Measurements from ENCODE around the genes PRRT1, BTNL2, TAP2 and HLA-DOA.

DNA sequence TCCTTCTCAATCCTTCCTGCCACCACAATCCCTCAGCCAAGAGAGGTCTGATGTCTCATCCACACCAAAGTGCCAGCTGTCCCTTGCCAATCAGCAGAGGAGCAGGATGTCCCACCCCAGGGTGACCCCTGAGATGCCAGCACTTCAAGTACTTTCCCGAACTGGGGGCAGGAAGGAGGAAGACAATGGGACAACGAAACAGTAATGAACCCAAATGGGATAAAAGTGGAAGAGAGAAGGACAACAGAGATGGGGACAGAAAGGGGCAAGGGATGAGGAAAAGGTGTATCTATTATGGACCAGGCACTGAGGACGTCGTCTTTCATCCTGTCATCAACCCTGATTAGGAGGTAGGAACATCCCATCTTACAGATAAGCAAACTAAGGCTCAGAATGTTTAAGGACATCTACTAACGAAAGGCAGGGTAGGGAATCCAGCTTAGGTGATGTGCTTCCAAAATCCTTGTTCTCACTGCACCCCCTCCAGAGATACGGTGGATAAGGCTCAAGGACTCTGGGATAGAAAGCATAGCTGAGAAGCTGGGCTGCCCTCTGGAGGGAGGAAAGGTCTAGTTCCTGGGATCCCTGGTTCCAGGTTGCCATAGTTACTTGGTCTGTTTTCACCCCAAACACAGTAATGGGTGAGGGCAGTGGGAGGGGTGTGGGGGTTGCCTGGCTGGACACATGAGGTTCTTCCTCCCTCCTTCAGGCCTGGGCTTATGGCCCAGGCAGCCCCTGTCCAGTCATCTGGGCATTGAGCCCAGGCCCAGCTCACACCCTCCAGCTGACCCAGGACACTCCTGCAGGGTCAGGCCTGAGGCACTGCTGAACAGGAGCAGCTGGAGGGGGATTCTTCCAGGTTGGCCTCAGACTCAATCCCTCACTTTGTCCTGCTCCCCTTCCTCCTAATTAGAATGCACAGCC is 4.6 kb upstream of the TNXB start:
- RRBS: no CpG with 5 or more reads among the region's 6 CpGs
CAGE:
- cytosol, long polyA plus RNA: no peak
- long polyA plus RNA: no peak
- nucleus, long polyA plus RNA: no peak

GRCh38 chr6:32150305-32150709 is 1.4 kb downstream of the PRRT1 start:
- RRBS: 45% methylated on average over 15 of the region's 39 CpGs
CAGE:
- cytosol, long polyA plus RNA: no peak
- long polyA plus RNA: no peak
- nucleus, long polyA plus RNA: no peak

DNA sequence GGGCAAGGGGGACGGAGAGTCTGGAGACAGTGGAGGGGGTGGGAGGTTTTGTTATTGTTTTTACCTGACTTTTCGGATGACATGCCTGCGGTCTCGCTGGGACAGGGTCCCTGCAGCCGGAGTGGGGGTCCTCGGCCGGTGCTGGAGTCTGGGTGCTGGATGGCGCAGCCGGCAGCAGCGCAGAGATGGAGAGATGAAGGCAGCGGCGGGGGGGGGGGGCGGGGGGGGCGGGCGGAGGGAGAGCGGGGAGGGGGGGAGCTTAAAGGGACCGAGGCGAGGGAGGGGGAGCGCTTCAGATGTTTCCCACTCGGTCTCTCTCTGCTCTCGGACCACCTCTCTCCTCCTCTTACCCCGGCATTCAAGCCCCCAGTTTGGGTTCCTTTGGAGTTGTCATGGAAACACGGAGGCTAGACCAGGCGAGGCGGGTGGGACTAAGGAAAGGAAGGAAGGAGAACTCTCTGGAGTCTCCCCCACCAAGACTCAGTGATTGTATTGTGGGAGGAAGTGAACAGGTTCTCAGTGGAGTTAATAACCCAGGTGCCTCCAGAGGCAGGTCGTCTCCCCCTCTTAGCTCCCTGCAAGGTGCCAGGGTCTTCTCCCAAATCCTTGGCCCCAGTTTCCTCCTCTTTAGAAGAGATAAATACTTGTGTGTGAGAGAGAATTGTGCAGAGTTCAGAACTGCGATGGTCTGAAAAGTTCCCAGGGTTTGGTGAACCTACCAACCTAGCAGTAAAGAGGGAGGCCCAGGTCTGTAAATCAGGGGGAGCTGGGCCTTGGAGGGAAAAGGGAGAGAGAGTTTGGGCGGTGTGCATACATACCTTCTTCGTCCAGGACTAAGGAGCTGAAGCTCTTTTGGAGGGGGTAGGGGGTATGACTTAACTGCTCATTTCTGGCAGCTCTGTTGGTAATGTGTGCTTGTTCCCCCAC is at the start of gene PRRT1:
Gene PRRT1 (minus strand): TSS at position 195 of the 927 bp plus-strand sequence.
- RRBS: no CpG with 5 or more reads among the region's 29 CpGs
CAGE:
- cytosol, long polyA plus RNA: no peak
- long polyA plus RNA: no peak
- nucleus, long polyA plus RNA: no peak

- RRBS: 67% methylated on average over 1 of the region's 13 CpGs
CAGE:
- cytosol, long polyA plus RNA: no peak
- long polyA plus RNA: no peak
- nucleus, long polyA plus RNA: no peak
Observed at GRCh38 chr6:32179883-32180830, 2.0 kb downstream of the RNF5 start.

DNA sequence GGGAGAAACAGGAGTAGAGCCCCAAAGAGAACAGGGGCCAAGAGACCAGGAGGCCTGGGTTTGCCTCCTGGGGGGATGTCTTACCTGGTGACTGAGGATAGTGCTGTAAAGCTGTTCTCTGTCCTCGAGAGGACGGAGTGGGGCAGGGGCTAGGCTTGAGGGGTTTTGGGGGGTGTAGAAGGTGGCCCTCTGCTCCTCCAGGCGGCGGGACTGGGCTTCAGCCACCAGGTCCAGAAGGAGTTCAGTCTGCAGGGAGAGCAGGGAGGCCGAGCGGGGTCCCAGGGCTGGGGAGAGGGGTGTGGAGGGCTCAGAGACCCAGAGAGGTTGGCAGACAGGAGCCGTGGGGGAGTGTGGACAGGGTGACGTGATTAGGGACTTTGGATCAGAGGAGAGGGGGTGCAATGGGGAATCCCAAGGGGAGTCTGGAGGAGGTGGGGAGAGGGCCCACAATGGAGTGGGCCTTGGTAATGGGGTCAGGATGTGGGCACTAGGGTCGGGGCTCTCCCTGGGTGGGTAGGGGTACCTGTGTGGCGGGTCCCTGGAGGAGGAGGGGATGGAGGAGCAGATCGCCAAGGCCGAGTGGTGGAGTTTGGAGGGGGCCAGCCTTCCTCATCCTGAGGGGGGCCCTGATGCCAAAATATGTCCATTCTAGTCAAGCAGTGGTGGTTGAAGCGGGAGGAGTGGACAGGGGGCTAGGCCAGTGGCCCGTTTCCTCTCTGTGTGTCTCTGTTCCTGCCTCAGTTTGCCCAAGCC is 642 bp downstream of the GPSM3 start:
- RRBS: no CpG with 5 or more reads among the region's 14 CpGs
CAGE:
- cytosol, long polyA plus RNA: no peak
- long polyA plus RNA: no peak
- nucleus, long polyA plus RNA: no peak

- RRBS: 1% methylated on average over 6 of the region's 33 CpGs
CAGE:
- cytosol, long polyA plus RNA: no peak
- long polyA plus RNA: no peak
- nucleus, long polyA plus RNA: no peak
Observed at GRCh38 chr6:32196309-32196873, 3.9 kb upstream of the GPSM3 start.

DNA sequence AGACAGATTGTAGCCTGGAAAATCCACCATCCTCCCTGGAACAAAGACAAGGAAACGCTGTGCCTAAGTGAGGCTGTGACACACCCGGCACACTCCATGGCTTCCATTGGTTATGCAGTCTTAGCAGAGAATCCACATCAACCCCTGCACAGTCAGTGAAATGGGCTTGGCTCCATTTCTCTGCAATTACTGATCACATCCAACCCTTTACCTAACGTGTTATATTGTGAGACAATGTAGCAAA is at the start of gene BTNL2:
Gene BTNL2 (minus strand): TSS at position 88 of the 244 bp plus-strand sequence.
- RRBS: no CpG with 5 or more reads among the region's 3 CpGs
CAGE:
- cytosol, long polyA plus RNA: no peak
- long polyA plus RNA: no peak
- nucleus, long polyA plus RNA: no peak

DNA sequence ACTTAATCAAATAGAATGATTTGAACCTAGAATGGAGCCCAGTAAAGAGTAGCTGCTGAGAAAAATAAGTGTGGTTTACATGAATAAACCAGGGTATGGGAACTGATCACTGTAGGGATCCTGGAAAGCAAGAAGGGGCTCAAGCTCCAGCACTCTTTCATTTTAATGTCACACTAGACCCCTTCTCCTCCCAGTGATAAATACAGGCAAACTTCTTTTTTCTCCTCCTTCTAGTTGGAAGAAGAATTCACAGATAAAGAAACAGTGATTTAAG is 1.8 kb downstream of the HLA-DRB1 start:
CAGE:
- cytosol, long polyA plus RNA: no peak
- long polyA plus RNA: no peak
- nucleus, long polyA plus RNA: no peak

DNA sequence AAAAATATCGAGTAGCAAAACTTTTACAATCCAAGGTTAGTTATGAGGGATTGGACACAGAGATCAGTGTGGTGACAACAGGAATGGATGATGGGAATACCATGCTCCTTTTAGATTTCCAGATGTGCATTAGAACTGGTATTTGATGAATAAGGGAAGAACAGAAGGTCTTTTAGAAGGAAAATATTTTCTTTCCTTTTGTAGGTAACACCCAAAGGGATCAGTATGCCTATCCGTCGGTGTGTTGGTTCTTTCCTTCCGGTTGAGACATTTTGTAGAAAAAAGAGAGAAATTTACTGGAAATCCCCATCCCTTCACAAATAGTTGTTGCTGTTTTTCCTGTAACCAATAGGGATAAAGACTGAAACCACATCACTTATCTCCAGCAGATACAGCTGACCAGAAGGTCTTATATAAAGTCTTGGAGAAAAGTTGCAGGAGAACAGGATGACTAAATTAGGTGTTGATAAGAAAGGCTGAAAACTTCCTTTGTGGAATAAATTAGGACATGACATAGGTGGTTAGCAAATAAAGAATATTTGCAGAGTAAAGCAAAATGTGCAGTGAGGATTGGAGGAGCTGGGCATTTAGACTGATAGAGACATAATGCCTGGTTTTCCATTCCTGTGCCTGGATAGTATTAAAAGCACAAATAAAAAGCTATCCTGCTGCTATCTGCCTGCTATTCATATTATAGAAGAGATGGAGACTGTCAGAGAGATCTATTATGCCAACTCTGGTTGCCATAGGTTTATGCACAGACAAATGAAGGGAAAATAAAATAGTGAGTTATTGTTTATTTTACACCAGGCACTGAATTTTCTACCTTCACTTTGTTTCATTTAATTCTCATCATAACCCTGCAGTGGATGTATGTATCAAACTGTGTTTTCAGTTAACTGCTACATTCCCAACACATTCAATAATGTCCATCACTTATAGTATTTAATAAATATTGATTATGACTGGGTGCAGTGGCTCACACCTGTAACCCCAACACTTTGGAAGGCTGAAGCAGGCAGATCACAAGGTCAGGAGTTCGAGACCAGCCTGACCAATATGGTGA is 15.0 kb upstream of the HLA-DRB1 start:
- RRBS: no CpG with 5 or more reads among the region's 5 CpGs
CAGE:
- cytosol, long polyA plus RNA: no peak
- long polyA plus RNA: no peak
- nucleus, long polyA plus RNA: no peak

GRCh38 chr6:32838086-32839258 is at the start of gene TAP2:
Gene TAP2 (minus strand): TSS chr6:32838739.
- RRBS: 1% methylated on average over 25 of the region's 67 CpGs
CAGE:
- cytosol, long polyA plus RNA: no peak
- long polyA plus RNA: no peak
- nucleus, long polyA plus RNA: no peak

DNA sequence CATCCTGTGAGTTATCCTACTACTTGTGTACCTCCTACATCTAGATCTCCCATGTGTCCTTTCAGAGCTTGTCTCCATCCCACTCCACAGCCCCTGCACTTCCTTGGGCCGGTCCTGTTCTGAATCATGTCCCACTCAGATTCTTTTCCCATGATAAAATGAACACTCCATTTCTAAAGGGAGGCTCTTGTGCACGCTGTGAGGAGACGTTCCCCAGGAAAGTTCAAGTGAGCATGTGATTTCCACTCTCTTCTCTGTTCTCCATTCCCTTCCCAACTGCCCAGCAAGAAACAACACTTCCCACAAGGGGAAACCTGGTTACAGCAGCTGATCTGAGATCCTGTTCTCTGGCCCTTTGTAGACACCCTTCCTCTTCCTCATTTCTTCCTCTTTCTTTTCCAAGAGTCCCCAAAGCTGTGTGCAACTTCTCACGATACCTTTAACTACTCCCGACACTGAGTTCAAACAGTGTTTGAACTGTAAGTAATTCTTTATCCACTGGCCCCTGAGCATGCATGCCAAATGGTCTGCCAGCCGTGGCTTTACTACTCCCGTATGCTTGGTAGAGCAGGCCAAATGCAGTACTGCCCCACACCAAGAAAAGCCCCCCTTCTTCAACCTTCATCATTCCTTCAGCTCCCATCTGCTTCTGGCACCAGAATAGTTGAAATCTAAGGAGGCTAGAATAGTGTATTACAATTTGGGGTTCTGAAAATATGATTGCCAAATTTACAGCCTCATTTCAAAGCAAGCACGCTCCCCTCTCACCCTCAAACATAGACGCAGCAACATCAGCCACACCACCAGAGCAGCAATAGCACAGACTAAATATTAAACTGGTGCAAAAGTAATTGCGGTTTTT is 4.5 kb downstream of the HLA-DMB start:
- RRBS: no CpG with 5 or more reads among the region's 10 CpGs
CAGE:
- cytosol, long polyA plus RNA: no peak
- long polyA plus RNA: no peak
- nucleus, long polyA plus RNA: no peak

DNA sequence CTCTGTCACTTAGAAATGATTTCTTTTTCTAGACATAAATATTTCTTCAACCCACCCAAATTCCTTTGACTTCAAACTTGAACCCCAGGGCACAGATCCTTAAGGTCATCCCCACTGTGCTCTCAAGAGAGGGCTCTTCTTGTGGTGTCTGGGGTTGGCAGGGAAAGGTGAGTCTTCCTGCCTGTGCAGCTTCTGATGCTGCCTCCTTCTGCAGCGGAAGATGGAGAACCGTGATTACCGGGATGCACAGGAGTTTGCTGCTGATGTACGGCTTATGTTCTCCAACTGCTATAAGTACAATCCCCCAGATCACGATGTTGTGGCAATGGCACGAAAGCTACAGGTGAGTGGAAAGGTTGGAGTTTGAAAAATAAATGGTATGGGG is 8.8 kb downstream of the BRD2 start:
- RRBS: no CpG with 5 or more reads among the region's 6 CpGs
CAGE:
- cytosol, long polyA plus RNA: no peak
- long polyA plus RNA: no peak
- nucleus, long polyA plus RNA: no peak

- RRBS: 68% methylated on average over 3 of the region's 23 CpGs
CAGE:
- cytosol, long polyA plus RNA: no peak
- long polyA plus RNA: no peak
- nucleus, long polyA plus RNA: no peak
Observed at GRCh38 chr6:33009065-33009918, at the start of gene HLA-DOA. Gene HLA-DOA (minus strand): TSS chr6:33009591.

DNA sequence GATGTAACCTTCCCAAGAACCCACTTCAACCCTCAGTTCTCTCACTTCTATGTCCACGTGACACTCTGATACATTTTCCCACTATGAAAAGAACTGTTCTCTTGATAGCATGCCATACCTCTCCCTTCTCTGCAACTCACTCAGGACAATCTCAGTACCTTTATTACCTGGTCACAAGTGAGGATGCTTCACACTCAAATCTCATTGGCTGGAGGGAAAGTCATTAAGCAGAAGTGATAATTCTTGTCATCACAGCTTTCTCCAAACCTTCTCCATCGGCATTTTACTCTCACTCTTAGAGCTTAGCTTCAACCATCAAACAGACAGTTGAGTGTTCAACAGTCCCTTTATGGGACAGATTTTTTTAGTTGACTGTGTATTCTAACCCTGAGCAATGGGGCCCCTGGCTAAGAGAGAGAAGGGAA is 18.5 kb upstream of the HLA-DPB1 start:
- RRBS: no CpG with 5 or more reads among the region's 2 CpGs
CAGE:
- cytosol, long polyA plus RNA: no peak
- long polyA plus RNA: no peak
- nucleus, long polyA plus RNA: no peak

GRCh38 chr6:33160602-33161303 is 31.5 kb downstream of the COL11A2 start:
- RRBS: no CpG with 5 or more reads among the region's 11 CpGs
CAGE:
- cytosol, long polyA plus RNA: no peak
- long polyA plus RNA: no peak
- nucleus, long polyA plus RNA: no peak

GRCh38 chr6:33191909-33192339 is 343 bp downstream of the COL11A2 start:
- RRBS: 10% methylated on average over 3 of the region's 11 CpGs
CAGE:
- cytosol, long polyA plus RNA: no peak
- long polyA plus RNA: no peak
- nucleus, long polyA plus RNA: no peak

- RRBS: 5% methylated on average over 21 of the region's 57 CpGs
CAGE:
- cytosol, long polyA plus RNA: no peak
- long polyA plus RNA: no peak
- nucleus, long polyA plus RNA: no peak
Observed at GRCh38 chr6:33199795-33200579, 478 bp downstream of the RXRB start.

- RRBS: no CpG with 5 or more reads among the region's 19 CpGs
CAGE:
- cytosol, long polyA plus RNA: start-site peak on the plus strand at chr6:33201588-33201627, 105 and 133 reads in 2 replicates
- long polyA plus RNA: start-site peak on the plus strand at chr6:33201587-33201609, 92 and 90 reads in 2 replicates
- nucleus, long polyA plus RNA: no peak
Observed at GRCh38 chr6:33201110-33201859, 618 bp downstream of the SLC39A7 start.

DNA sequence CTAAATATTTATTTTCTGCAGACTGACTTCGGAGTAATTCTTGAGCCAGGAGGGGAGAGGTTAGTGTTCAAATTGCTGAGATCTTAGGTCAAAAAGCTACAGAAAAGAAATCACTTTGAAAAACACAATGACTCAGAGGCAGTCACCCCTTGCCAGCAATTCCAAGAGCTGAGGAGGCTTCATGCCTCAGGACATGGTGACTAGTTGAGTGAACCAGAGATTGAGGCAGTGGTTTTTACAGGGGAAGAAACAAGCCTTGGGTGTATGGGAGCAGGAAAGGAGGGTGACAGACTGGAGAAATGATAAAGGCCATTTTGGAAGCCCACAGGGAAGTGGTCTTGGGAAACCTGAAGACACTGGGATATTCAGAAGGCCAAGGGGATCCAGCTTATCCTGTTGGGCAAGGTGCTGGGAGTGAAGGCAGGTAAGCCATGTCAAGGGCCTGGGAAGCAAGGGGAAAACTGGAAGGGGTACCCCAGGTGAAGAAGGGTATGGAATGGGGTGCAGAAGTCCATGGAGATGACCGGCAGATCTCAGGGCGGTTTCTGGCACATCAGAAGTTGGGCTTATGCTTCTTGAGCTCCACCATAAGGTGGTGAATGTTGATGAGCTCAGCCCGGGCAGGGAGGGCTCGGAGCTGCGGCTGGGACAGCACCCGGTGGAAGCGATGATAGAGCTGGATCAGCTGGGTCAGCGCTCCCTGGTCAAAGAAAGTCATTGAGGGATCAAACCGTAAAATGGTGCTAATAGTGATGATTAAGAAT is 21.2 kb downstream of the VPS52 start:
- RRBS: 95% methylated on average over 6 of the region's 10 CpGs
CAGE:
- cytosol, long polyA plus RNA: start-site peak on the plus strand centred at position 405 of the sequence, 127 bp wide, 14 and 17 reads in 2 replicates
- long polyA plus RNA: no peak
- nucleus, long polyA plus RNA: start-site peak on the plus strand centred at position 263 of the sequence, 128 bp wide, 21 and 18 reads in 2 replicates

DNA sequence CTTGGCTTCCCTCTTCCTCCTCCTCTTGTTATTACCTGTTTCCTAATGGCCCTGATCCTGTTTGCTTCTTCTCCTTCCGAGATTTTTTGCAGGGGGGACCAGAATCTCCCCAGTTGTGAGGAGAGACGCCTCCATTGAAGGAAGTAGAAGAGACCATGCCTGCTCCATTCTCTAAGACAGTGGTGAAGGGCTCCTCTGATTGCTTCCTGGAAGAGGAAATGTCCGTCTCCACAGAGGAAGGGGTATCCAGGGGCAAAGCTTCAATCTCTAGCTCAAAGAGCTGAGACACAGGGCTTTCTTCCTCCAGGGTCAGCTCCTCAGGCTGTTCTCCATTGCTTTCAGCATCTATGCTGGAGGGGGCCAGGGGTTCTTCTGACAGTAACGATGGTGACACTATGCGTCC is 1.8 kb upstream of the ZBTB22 start:
- RRBS: no CpG with 5 or more reads among the region's 5 CpGs
CAGE:
- cytosol, long polyA plus RNA: start-site peak on the plus strand centred at position 243 of the sequence, 130 bp wide, 14 and 26 reads in 2 replicates
- long polyA plus RNA: start-site peak on the plus strand centred at position 139 of the sequence, 47 bp wide, 9 and 6 reads in 2 replicates
- nucleus, long polyA plus RNA: start-site peak on the plus strand centred at position 163 of the sequence, 285 bp wide, 7 and 15 reads in 2 replicates

All from IMR-90 (cell line).